Measurements from ENCODE around the genes PKM, REC114 and LOXL1.

GRCh38 chr15:72208422-72209052 lies 10.9 kb upstream of the GRAMD2A start:
- PRO-cap: no peak
- RAMPAGE, long total RNA, 4 experiments: no peak in any of the 4 experiments

GRCh38 chr15:72231031-72232172 lies at the start of gene PKM:
TSS of gene PKM (minus strand) at chr15:72231190.
- PRO-cap: unidirectional peak, plus-strand start at chr15:72231703; unidirectional peak, minus-strand start at chr15:72231867
- RAMPAGE, long total RNA, 4 experiments: start-site peak on the minus strand in 4 of 4 experiments, at chr15:72231170-72231254 at its widest, 713 to 4,352 reads per replicate

- PRO-cap: no peak
- RAMPAGE, long total RNA, 4 experiments: no peak in any of the 4 experiments
Observed at GRCh38 chr15:72232173-72232431, 1.1 kb upstream of the PKM start.

GRCh38 chr15:72368861-72369339 lies 6.9 kb downstream of the HEXA start:
- PRO-cap: no peak
- RAMPAGE, long total RNA, 4 experiments: no peak in any of the 4 experiments

DNA sequence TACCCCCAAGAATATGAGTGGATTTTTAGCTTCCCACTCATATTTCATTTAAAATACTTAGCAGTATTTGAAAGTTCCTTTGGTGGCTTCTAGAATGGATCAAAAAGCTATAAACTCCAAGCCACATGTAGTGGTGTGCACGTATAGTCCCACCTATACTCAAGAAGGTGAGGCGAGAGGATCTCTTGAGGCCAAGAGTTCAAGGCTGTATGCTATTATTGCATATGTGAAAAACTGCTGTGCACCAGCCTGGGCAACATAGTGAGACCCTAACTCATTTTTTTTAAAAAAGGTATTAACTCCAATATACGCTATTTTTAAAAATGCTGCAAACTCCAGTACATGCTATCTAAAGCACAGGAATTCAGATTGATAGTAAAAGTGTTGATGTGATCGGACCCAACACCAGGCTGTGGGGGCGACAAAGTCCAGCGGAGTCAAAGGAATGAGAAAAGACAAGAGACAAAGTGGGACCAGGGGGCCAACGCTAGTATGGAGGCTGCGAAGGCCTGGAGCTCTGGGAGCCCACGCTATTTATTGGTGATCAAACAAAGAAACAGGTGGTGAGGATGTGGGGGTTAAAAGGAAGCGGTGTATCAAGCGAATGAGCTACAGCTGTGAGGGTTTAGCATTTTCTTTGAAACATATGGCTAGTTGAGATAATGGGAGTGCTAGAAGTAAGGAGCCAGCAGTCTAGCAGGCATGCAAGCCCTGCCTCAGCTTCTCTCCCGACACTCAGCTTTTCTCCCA lies 66.6 kb downstream of the ARIH1 start:
- PRO-cap: no peak
- RAMPAGE, long total RNA, 4 experiments: no peak in any of the 4 experiments

GRCh38 chr15:72685502-72685972 lies 445 bp downstream of the HIGD2B start:
- PRO-cap: no peak
- RAMPAGE, long total RNA, 4 experiments: no peak in any of the 4 experiments

DNA sequence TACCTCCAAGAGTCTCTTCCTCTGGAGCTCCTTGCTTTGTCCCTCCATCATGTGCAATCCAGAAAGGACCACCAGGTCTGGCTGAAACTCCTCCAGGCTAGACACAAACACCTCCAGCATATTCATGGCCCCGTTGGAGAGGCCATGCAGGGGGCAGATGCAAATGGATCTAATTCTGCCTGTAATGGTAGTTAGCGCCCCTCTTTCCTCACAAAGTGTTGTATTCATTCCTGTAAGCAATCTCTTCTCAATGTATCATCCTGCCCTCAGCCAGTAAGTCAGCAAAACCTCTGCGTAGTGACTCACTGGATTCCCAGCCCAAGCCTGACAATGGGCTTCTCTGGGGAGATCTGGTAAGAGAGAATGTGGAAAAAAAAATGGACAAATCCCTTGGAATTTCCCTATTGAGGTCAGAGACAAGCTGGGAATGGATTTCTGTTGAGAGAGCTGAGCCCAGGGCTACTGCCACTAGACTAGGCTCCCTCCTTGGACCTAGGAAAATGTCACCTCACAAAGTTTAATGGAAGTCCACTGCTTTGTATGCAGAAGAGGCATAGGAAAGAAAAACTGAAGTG lies 25.4 kb downstream of the ADPGK start:
- PRO-cap: no peak
- RAMPAGE, long total RNA, 4 experiments: no peak in any of the 4 experiments

- PRO-cap: no peak
- RAMPAGE, long total RNA, 4 experiments: no peak in any of the 4 experiments
Observed at GRCh38 chr15:72779675-72780304, 3.8 kb downstream of the ADPGK start.

DNA sequence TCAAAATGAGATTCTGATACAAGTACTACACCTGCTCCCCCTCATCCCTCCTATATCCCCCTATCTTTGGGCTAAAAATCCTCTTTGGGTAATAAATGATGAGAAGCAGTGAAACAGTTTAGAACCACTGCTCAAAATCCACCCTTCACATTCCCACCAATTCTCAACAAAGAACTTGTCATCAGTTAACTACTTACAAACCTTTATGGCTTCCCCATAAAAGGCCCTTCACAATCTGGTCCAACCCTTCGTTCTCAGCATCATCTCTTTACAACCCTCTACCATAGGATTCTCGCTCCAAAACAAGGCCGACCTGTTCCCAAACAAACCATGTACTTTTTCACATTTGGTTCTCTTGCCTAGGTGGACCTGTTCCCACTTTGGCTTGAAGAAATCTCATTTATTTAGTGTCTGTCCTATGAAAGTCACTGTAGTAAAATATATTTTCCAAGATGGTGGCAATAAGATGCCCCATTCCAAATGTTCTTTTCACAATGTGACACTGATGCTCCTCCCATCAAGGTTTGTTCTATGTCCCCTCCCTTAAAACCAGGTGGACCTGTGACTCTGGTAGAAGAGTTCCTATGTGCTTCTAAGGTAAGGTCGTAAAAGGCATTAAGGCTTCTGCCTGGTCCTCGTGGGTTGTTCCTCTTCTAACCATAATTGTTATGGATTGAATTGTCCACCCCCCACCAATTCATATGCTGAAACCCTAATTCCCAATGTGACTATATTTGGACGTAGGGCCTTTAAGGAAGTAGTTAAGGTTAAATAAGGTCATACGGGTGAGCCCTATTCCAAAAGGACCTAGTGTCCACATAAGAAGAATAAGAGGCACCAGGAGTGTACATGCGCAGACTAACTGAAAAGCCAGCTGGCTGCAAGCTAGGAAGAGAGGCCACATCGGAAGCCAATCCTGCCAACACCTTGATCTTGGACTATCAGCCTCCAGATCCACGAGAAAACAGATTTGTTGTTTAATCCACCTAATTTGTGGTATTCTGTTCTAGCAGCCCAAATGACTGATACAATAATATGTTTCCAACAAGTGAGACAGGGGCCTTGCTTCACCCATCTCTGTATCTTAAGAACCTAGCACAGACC lies 2.1 kb downstream of the ADPGK start:
- PRO-cap: no peak
- RAMPAGE, long total RNA, 4 experiments: start-site peak on the minus strand in 1 of 4 experiments, centred at position 346 of the sequence, 7 reads per replicate

GRCh38 chr15:72873601-72873930 lies 90.0 kb upstream of the ADPGK start:
- PRO-cap: no peak
- RAMPAGE, long total RNA, 4 experiments: no peak in any of the 4 experiments

- PRO-cap: no peak
- RAMPAGE, long total RNA, 4 experiments: no peak in any of the 4 experiments
Observed at GRCh38 chr15:73176152-73176946, 124.1 kb downstream of the NEO1 start.

- PRO-cap: no peak
- RAMPAGE, long total RNA, 4 experiments: no peak in any of the 4 experiments
Observed at GRCh38 chr15:73185532-73186167, 133.4 kb downstream of the NEO1 start.

- PRO-cap: no peak
- RAMPAGE, long total RNA, 4 experiments: no peak in any of the 4 experiments
Observed at GRCh38 chr15:73192228-73192816, 140.1 kb downstream of the NEO1 start.

- PRO-cap: no peak
- RAMPAGE, long total RNA, 4 experiments: no peak in any of the 4 experiments
Observed at GRCh38 chr15:73442690-73443455, at the start of gene REC114. TSS of gene REC114 (plus strand) at chr15:73443164.

- PRO-cap: no peak
- RAMPAGE, long total RNA, 4 experiments: no peak in any of the 4 experiments
Observed at GRCh38 chr15:73631876-73632865, 1.0 kb downstream of the NPTN start.

DNA sequence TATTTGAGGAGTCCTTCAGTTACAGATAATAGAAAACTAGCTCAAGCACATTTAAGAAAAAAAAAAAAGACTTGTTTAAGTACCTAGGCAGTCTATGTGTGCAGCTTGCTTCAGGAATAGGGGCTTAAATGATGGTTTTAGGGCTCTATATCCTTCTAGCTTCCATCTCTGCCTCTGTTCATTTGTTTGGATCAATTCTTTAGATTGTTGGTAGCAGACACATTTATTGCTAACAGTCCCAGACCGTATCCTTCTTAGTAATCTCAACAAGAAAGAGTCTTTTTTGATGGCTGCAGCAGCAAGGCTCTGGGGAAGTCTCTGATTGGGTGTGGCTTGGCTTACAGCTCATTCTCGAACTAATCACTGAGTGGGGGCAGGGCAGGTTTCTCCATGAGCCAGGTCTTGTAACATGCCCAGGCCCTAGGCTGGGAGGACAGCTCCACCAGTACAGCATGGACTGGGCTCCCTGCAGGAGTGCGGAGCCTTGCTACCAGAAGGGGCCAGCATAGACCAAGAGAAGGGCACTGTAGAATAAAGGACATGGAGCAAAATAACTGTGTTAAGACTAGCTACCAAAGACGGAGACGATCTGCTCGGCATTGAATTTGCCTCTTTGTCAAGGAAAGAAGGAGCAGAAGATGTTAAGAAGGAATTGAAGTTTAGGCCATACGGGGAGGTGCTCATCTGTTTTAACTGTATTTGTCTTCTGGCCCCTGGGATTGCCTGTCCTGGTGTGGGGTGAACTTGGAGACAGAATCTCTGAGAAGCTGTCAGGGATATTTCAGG lies 7.2 kb downstream of the CD276 start:
- PRO-cap: no peak
- RAMPAGE, long total RNA, 4 experiments: no peak in any of the 4 experiments

- PRO-cap: no peak
- RAMPAGE, long total RNA, 4 experiments: no peak in any of the 4 experiments
Observed at GRCh38 chr15:73889352-73889795, 16.0 kb downstream of the TBC1D21 start.

DNA sequence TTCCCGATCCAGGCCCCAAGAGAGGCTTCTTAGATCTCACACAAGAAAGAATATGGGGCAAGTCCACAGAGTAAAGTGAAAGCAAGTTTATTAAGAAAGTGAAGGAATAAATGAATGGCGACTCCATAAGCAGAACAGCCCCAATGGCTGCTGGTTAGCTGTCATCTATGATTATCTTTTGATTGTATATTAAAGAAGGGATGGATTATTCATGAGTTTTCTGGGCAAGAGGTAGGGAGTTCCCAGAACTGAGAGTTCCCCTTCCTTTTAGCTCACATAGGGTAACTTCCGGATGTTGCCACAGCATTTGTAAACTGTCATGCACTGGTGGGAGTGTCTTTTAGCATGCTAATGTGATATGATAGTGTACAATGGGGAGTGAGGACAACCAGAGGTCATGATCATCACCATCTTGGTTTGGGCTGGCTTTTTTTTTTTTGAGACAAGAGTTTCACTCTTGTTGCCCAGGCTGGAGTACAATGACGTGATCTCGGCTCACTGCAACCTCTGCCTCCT lies 5.8 kb upstream of the LOXL1 start:
- PRO-cap: no peak
- RAMPAGE, long total RNA, 4 experiments: no peak in any of the 4 experiments

- PRO-cap: bidirectional peak, plus-strand start at chr15:73926462, minus-strand start at chr15:73926465
- RAMPAGE, long total RNA, 4 experiments: start-site peak on the plus strand in 4 of 4 experiments, at chr15:73926451-73926471 at its widest, 6 to 27 reads per replicate; start-site peak on the minus strand in 2 of 4 experiments, at chr15:73926303-73926398 at its widest, 10 to 12 reads per replicate
Observed at GRCh38 chr15:73925927-73927024, at the start of gene LOXL1. TSS of gene LOXL1 (plus strand) at chr15:73926462.

DNA sequence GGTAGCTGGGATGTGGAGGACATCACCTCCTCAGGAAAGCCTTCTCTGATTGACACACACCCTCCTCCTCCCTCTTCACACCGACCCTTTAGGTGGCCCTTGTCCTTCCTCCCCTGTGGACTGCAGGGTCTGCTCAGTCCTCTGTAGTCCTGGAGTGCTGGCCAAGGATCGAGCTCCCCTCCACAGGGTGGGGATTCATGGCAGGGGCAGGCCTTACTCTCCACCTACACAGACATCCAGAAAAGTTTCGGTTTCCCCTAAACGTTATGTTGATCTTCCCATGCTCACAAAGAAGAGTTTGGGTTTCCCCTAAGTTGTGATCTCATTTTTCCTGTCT lies 10.4 kb downstream of the STOML1 start:
- PRO-cap: no peak
- RAMPAGE, long total RNA, 4 experiments: no peak in any of the 4 experiments

All from sigmoid colon (tissue), 4 donors.